ENCODE results near the gene HMOX2.

DNA sequence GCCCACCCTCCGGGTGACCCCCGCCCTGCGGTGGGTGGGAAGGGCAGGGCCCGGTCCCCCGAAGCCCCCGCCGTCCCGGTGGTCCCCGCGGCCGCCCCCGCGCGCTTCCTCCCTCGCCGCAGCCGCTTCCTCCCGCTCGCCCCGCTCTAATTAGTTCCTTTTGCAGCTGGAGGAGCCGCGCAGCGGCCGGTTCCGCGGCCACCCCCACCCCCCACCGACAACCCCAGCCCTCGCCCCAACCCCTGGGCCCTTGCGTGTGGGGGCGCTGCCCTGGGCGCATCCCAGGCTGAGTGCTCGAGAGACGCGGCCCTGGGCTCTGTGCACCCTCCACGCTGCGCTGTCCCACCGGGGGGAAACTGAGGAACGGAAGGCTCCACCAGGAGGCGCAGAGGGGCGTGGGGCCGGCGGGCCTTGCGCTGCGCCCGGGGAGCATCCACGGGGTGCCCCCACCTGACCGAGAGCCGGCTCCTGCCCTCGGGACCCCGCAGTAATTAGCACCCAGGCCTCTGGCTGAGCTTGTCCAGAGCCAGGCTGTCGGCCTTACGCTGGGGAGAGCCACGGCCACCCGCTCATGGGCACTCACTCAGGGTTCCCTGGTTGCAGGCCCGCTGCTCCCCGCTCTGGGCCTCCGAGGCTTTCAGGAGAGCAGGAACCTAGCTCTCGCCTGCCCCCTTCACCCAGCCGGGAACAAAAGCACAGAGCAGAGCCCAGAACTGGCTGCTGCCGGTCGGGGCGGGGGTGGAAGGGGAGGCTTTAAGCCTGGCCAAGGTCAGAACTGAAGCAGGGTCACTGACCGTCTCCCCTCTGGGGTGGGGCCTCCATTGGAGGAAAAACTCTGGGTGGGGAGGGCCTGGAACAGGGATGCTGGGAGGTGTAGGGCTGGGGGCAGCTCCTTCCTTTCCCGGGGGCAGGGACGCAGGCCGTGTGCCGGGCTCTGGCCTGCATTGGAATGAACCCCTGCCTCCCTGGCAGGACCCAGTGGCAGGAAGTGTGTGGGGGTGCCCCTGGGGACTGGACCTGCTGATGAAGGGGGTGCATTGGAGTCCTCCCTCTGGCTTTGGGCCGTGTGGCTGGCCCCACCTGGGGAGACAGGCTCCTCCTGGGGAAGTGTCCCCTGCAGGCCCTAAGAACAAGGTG is 12.2 kb downstream of the GLIS2 start:
- RRBS: 3% methylated on average over 8 of the region's 68 CpGs

GRCh38 chr16:4339224-4339958 is 11.7 kb downstream of the PAM16 start:
- RRBS: 98% methylated on average over 2 of the region's 21 CpGs

GRCh38 chr16:4345556-4346205 is 5.4 kb downstream of the PAM16 start:
- RRBS: no CpG with 5 or more reads among the region's 13 CpGs

- RRBS: no CpG with 5 or more reads among the region's 26 CpGs
These were observed 7.2 kb upstream of the PAM16 start for GRCh38 chr16:4358001-4359033.

GRCh38 chr16:4377541-4378007 is 5.9 kb downstream of the VASN start:
- RRBS: no CpG with 5 or more reads among the region's 10 CpGs

DNA sequence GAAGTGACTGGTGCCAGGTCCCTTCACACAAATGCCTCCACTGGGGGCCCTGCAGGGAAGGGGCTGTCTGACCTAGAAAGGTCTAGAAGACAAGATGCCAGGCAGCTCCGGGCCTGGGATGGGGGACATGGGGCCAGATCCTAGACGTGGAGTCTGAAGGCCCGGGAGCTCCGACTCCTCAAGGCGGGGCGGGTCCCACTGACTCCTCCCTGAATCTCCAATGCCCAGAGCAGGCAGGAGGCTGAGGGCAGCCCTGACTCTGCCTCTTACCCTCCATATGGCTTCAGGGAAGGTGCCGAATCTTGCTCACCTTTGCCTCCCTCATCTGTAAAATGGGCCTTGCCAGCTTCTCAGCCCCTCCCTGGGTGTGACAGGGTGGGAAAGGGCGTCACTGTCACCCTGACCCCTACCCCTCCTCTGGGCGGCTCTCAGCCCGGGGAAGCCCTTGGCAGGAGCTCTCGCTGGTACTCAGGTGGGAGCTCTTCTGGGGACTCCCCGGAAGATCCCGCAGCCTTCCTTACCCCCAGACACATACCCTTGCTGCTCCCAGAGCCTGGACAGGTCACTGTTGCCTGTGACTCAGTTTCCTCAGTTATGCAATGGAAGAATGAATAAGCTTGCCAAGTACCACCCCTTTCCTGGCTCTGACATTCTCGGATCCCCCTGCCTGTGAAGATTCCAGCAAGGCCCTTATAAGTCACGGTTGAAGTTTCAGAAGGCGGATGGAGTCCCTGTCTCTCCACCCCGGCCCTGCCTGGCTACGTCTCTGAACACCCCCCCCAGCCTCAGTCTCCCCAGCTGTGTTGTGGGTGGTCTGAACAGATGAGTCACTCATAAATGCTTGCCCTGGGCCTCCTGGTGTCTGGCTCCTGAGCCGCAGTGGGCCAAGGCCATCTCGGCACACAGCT is 15.0 kb downstream of the VASN start:
- RRBS: over 99% methylated on average over 6 of the region's 20 CpGs

GRCh38 chr16:4390509-4390980 is 18.9 kb downstream of the VASN start:
- RRBS: no CpG with 5 or more reads among the region's 9 CpGs

DNA sequence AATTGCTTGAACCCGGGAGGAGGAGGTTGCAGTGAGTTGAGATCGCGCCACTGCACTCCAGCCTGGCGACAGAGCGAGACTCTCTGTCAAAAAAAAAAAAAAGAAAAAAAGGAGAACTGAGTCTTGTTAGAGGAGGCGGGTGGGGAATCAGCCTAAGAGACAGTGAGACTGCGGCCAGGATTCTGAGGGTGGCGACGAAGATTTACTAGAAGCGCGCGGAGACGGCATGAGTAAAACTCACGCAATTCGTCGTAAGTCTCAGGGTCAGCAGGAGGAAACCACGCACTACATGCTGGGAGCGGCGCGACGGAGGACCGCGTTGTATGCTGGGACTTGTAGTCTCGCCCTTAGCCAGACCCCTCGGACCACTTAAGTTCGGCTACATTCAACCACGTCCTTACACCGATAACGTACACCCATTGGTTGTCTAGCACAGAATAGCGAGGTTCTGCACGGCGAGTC is 400 bp upstream of the DNAJA3 start:
- RRBS: no CpG with 5 or more reads among the region's 32 CpGs

- RRBS: 2% methylated on average over 45 of the region's 86 CpGs
These were observed at the start of gene HMOX2 for GRCh38 chr16:4476357-4477374. TSS of gene HMOX2 (plus strand) at chr16:4476398.

DNA sequence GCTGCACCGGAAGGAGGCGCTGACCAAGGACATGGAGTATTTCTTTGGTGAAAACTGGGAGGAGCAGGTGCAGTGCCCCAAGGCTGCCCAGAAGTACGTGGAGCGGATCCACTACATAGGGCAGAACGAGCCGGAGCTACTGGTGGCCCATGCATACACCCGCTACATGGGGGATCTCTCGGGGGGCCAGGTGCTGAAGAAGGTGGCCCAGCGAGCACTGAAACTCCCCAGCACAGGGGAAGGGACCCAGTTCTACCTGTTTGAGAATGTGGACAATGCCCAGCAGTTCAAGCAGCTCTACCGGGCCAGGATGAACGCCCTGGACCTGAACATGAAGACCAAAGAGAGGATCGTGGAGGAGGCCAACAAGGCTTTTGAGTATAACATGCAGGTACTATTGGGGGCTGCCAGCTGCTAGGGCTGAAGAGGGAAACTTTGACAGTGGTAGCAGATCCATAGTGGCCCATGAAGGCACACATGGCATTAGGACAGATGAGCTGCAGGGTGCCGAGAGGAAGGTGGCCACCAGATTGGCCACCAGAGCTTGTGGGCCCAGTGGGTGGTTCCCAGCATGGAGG is 30.7 kb downstream of the CDIP1 start:
- RRBS: no CpG with 5 or more reads among the region's 13 CpGs

- RRBS: no CpG with 5 or more reads among the region's 10 CpGs
These were observed 996 bp downstream of the MGRN1 start for GRCh38 chr16:4625552-4626091.

DNA sequence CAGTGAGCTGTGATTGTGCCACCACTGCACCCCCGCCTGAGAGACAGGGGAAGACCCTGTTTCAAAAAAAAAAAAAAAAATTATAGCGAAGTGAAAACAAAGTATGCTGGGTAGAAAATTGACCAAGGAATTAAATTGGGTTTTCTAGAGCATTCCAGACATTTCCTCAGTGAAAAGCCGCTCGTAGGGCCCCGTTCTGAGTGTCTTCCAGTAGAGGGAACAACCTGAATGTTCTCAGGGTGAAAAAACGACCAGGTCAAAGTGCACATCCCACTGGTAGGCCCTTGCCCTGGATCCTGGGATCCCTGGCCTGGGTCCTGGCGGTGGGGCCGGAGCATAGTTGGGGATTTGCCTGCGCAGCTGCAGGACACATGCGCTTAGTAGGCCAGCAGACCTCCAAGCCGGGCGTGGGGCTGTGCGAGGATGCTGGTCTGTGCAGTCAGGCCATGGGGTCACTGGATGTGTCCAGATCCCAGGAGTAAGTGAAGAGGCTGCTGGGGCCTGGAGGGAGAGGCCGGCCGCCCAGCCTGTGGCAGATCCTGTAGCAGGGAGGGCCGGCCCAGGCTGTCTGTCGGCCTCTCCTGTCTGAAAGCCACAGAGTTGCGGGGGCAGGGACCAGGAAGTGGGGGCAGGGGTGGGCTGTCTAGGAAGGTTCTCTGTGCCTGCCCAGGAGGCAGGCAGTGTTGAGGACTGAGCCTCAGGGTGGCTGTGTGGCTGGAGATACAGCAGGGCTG is 17.5 kb upstream of the NUDT16L1 start:
- RRBS: 94% methylated on average over 4 of the region's 18 CpGs

DNA sequence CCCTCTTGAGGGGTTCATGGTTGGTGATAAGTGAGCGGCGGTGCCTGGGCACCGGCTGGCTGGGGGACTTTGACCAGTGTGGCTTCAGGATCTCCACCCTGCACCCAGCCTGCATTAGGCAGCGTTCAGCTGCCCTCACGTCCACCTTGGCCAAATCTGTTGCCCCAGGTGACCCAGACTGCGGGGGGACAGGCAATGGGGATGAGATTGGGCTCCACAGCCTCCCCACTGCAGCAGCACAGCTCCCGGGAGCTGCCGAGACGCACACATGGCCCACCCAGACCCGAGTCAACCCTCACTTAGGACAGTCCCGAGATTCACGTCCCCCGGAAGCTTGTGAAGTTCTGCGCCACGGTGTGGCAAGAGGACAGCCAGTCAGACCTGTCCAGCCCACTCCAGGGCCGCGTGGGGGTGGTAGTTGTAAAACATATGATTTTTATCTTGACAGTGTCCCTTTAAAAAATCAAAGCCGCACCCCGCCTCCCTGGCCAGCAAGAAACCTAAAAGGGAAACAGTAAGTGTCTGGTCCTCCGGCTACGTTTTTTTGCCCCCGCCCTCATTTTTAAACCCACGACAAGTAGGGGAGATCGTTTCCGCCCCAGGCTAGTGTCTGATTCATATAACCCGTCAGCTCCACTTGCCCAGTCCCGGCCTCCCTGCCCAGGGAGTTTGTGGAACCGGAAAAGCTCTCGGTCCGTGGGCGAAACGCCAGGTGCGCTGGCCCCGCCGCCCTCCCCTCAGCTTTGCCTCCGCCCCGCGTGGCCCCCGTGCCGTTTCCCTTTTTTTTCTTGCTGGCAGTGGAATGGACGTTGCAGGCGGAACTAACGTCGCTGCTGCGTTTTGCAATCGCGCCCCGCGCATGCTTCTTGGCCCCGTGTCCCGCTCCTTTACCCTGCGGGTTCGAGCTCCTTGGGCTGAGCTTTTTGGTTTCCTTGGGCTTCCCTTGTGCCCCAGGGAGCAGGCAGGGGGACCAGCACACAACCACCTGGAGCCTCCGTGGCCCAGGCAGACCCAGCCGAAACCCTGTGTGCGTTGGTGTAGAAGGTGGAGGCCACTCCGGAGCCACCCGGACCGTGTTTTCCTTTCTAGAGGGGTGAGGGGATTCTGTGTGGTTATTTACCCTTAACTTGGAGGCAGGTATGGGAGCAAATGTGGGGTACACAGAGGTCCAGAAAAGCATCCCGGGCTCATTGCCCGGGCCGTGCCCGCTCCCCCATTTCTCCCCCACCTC is 13.4 kb upstream of the NUDT16L1 start:
- RRBS: 98% methylated on average over 6 of the region's 63 CpGs

GRCh38 chr16:4694741-4695800 is 1.7 kb downstream of the NUDT16L1 start:
- RRBS: 100% methylated on average over 1 of the region's 26 CpGs

GRCh38 chr16:4768520-4769243 is 1.7 kb upstream of the ZNF500 start:
- RRBS: 6% methylated on average over 5 of the region's 48 CpGs

DNA sequence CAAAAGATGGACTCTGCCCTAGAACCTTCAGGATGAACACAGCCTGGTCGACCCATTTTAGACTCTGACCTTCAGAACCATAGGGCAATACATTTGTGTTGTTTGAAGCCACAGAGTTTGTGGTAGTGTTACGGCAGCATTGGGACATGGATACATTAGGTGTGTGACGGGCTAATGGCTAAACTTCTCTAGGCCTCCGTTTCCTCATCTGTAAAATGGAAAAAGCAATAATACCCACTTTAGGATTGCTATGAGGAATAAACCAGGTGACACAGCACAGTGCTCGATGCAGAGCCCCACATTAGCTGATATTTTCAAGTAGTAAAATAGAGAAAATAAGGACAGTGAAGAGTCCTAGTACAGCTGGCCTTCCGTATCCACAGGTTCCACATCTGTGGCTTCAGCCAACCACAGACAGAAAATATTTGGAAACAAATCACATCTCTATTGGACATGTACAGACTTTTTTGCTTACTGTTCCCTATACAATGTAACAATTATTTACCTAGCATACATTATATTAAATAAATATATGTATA is 1.9 kb upstream of the SMIM22 start:
- RRBS: no CpG with 5 or more reads among the region's 6 CpGs

DNA sequence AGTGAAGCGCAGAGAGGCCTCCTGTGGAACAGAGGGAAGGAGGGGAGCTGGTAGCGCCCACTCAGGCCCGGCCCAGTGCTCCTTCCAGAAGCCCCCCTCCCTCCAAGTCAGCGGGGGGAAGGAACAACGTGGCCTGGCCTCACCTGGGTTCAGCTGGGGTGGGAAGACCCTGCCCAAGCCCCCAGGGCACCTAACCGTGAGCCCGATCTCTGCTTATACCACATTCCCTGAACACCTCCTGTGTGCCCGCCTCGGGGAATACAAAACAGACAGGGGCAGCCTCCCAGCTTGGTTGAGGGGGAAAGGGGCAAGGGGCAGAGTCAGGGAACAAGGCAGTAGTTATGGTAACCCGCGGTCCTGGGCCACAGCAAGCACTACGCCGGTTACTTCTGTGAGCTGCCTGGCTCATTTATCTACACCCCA is 857 bp downstream of the ROGDI start:
- RRBS: 33% methylated on average over 3 of the region's 13 CpGs

DNA sequence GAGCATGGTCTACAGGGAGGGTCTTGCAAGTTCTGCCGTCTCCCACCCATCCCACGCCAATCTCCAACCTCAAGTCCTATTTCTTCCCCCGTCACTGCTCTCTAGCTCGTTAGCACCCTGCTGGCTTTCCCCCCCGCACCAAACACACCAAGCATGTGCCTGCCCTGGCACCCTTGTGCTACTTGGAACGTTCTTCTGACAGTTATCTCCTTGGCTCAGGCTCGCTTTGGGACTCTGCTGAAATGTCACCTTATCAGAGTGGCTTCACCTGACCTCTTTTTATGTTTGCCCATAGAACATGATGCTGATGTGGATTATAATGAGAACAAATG is 21.9 kb downstream of the GLYR1 start:
- RRBS: no CpG with 5 or more reads among the region's 7 CpGs

DNA sequence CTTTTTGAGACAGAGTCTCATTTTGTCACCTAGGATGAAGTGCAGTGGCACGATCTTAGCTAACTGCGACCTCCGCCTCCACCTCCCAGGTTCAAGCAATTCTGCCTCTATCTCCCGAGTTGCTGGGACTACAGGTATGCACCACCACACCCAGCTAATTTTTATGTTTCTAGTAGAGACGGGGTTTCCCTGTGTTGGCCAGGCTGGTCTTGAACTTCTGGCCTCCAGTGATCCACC is 12.7 kb downstream of the GLYR1 start:
- RRBS: no CpG with 5 or more reads among the region's 5 CpGs

All from GM12891 (cell line).